HCT116 (cell line): ENCODE measurements around a stretch of chr2.

- RRBS: no CpG with 5 or more reads among the region's 3 CpGs
Observed at GRCh38 chr2:111127123-111127688, 6.5 kb downstream of the BCL2L11 start.

DNA sequence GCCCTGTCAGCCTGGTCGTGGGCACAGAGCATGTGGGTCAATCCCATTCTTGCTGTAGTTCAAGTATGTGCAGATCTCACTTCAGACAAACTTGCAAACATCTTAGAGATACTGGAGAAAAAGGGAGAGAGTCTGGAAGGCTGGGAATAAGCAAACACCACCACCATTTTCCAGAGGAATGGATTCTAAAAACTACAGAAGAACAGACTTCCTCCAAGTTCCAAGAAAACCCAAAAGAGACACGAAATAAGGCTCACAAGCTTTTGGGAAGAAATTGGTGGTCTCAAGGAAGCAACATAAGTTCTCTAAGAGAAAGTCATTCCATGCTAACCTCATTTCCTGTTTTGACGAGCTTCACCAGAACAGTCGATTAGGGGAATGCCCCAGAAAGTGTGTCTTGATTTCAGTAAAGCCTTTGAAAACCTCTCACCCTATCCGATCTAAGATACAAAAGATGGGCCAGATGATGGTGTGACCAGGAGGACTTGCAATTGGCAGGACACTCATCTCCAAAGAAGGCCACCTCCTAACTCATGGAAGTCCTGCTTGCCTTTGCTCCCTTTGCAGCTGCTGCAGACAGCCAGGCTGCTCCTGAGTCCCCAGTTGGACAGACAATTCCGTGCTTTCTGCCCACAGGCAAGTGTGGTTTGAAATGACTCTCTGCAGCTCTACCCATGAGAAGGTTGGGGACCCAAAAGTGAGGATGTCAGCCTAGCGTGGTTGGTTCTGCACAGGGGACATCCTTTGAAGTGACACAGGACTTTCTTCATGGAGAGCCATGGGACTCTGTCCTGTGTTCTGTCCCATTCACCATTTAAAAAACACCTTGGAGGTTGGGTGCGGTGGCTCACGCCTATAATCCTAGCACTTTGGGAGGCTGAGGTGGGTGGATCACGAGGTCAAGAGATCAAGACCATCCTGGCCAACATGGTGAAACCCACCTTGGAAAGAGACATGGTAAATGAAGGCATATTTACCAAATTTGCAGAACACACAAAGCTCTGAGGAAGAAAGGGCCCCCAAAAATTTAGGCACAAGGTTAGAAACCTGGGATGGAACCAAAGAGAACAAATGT is 304.2 kb downstream of the BCL2L11 start:
- RRBS: no CpG with 5 or more reads among the region's 10 CpGs

DNA sequence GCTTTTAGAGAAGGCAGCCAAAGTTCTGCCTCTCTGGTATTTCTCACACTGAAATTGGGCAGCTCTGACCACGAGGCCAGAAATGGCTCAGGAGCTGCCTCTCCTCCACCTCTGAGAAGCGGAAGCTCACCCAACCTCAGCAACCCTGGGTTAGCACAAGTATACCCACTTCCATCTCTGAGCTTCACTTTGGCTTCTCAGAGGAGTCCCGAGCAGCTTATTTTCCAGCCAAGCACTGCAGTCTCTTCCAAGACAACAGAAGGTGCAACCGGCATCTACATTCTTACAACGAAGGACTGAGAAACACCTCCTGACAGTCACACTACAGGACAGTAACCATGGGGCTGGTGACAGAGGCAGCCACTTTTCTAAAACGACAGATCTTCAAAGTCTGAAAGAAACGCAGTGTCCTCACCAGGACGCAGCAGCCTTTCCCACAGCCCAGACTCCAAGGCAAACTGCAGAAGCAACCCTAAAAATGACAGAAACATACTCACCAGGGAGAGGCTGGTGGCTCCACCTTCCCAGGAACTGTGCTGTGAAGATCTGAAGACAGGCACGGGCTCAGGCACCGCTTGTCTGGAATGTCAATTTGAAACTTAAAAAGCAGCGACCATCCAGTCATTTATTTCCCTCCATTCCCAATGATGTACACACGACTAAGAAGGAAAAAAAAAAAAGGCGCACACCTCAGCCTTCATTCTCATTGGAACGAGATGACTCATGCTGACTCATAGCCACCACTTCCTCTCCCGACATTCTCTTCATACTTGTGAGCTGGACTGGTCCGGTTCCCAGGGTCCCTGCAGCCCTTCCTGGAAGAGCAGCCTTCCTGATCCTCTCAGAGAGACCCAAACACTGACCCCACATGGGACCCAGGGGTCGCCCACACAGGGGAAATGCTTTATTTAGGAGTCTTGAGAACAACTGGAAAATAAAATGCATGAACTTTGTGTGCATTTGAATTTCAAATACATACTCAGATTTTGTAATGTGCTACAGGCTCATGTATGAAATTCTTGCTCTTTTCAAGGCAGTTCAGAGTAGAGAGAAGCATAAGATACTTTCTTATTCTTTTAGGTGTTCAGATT is 374.0 kb downstream of the BCL2L11 start:
- RRBS: no CpG with 5 or more reads among the region's 17 CpGs

DNA sequence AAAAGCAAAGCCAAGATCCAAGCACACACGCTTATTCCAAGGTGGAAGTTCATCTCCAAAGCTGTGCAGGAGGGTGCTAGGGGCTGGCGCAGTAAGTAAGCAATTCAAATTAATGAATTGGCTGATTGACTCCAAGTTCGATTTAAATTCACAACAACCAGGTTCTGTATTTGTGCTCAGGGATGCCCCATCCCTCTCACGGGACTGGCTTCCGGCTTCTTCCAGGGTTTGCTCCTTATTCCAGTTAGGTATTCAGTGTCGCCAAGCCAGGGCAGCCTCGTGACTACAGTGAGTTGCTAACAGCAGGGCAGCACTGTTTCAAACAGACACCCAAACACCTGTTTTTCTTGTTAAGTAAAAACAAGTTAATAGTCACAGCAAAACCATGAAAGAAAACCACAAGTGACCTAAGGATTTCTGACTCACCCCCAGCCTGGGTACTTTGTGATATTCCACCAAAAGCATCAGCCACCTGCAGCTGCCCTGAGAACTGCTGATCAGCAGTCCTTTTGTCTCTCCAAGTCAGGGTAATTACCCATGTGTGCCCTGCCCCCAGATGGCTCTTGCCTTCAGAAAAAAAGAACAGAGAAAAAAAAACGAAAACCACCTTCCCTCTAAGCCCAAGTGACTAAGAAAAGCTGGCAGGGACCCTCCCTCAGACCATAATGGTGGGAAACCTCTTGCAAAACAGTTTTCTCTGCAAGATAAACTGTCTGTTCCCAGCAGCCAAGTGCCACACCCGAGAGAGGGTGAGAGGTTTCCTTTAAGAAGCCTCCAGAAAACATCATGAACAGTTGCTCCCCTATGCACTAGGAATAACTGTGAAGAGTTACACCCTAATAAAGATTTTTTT is 178.2 kb downstream of the ANAPC1 start:
- RRBS: no CpG with 5 or more reads among the region's 9 CpGs

DNA sequence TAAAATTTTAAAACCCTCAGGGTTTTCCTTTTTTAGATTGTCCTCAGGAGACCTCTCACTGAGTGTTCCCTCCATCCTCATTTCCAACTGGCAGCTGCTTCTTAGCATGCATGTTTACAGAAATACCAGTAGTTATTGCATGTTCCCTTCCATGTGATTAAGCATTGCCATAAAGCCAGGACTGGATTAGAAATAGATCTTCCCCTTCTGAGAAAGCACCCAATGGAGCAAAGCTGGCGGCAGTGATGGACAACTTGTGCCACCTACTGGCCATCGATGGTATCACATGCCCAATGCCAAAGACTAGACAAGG is 147.8 kb downstream of the ANAPC1 start:
- RRBS: no CpG with 5 or more reads among the region's 2 CpGs

- RRBS: no CpG with 5 or more reads among the region's 7 CpGs
Observed at GRCh38 chr2:111880628-111881164, 3.3 kb downstream of the ANAPC1 start.

DNA sequence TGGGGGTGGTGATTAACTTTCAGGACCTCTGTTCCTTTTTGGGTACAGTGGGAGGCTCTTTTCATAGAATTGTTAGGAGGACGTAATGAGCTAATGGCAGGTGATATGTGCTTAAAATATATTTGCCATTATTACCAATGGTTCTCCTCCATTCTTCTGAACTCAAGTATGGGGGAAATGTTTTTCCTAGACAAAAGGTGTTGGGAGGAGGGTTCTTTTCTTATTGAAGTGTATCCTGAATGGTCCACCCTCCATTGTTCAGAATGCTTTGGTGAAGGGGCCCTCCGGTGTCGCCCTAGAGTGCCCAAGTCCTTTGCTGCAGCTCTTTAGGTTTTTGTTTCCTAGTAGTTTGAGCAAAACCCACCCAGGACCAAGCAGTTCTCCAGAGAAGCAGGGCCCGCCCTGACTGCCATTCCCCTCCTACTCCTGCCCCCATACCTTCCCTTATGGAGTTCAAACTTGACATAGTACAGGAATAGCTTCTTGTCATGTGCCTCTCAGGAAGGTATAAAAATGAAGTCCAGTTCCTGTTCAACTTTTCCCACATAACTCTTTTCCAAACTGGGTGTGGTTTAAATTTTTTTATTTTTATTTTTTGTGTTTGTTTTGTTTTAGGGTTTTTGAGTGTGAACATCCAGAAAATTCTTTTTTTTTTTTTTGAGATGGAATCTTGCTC is 5.5 kb downstream of the MERTK start:
- RRBS: no CpG with 5 or more reads among the region's 4 CpGs

DNA sequence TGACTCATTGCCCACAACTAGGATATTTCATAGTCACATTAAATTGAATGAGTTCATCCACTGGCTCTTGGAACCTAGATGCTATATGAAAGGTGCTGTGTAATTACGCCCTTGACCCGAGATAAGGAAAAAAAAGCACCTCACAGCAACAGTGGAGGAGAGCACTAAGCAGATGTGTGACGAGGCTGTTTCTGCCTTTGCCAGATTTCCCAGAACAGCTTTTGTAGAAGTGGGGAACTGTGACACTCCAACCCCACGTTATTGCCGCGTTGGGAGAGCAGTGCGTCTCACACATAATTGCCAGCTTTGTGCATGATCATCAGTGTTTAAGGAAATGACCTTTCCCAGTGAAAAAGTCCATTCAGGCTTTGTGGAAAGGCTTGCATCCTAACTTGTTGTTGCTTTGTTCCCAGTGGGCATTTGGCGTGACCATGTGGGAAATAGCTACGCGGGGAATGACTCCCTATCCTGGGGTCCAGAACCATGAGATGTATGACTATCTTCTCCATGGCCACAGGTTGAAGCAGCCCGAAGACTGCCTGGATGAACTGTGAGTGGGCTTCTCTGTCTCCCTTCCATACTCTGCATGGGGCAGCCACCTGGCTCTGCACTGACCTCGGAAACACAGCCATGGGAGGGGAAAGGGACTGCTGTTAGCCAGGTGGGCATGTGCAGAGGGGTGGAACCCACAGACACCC is 33.1 kb upstream of the TMEM87B start:
- RRBS: no CpG with 5 or more reads among the region's 12 CpGs

- RRBS: no CpG with 5 or more reads among the region's 7 CpGs
Observed at GRCh38 chr2:112154616-112155305, 16.6 kb downstream of the FBLN7 start.

GRCh38 chr2:112159373-112159890 is 21.2 kb downstream of the FBLN7 start:
- RRBS: no CpG with 5 or more reads among the region's 30 CpGs

DNA sequence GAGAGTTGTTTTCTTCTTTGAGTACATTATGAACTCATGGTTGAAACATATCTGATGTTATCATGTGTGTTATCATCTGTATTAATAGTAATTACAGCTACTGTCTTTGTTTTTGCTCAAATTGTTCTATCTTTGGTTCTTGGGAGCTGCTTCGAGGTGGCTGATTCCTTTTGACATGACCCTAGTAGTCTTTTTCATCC is 52.2 kb downstream of the FBLN7 start:
- RRBS: no CpG with 5 or more reads among the region's 1 CpG

DNA sequence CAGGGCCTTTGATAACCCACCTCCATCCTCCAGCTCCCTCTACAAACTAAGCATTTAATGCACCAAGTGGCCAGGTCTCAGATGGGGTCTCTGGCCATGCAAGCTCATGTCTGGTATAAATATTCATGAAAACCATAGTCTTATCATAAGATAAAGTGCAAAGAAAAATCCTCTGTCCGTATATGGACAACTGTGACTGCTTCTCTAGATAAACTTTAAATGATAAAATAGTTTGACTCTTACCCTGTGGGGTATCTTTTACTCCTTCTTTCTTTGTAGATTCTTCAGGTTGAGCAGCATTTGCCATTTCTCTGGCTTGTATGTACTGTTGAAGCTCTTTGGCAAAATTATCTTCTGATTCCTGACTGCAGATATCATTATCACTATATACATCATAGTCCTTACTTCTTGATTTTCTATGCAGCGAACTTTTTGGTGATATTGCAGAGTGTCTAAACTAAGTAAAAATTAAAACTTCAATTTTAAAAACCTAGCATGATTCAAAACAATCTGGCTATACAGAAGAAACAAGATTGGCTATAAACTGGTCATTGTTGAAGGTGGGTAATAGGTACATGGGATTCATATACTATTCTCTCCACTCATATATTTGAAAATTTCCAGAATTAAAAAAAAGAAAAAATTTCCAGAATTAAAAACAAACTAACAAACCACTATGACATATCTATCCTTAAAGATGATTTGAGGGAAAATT is 16.6 kb downstream of the ZC3H8 start:
- RRBS: no CpG with 5 or more reads among the region's 2 CpGs

GRCh38 chr2:112259376-112259766 is 4.5 kb upstream of the ZC3H8 start:
- RRBS: no CpG with 5 or more reads among the region's 10 CpGs

GRCh38 chr2:112280449-112280826 is 5.0 kb downstream of the ZC3H6 start:
- RRBS: no CpG with 5 or more reads among the region's 2 CpGs

- RRBS: no CpG with 5 or more reads among the region's 2 CpGs
Observed at GRCh38 chr2:112280827-112281985, 5.8 kb downstream of the ZC3H6 start.

GRCh38 chr2:112493796-112494480 is 12.0 kb downstream of the TTL start:
- RRBS: no CpG with 5 or more reads among the region's 10 CpGs

DNA sequence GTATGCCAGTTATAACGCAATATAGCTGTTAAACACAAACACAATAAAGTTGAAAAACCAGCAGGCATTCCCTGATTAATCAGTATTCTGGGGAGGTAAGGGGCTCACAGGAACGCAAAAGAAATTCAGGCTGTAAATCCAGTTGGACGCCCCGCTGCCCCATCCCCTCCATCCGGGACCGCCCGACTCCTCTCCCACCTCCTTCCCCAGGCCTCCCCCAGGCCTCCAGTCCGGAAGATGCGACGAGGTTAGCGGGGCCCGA is 654 bp upstream of the POLR1B start:
- RRBS: 3% methylated on average over 8 of the region's 12 CpGs

DNA sequence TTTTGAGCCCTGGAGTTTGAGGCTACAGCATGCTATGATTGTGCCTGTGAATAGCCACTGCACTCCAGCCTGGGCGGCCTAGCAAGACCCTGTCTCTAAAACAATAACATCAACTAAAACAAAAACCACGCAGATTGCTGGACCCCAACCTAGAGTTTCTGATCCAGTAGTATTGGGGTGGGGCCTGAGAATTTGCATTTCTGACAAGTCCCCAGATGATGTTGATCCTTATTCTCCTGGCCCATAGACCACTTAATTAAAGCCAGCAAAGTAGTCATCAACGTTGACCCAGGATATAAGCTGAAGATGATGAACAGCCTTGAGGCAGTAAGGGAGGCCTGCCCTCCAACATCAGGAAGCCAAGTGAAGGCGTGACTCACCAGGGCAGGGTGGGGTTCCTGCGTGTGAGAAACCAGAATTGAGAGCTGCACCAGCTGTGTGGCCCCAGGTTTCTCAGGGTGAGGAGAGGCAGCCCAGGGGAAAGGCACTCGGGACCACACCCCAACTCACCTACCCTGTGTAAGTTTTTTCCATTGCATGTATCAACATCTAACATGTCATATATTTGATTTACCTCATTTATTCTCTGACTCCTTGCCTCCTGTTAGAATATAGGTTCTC is 21.4 kb upstream of the SLC20A1 start:
- RRBS: no CpG with 5 or more reads among the region's 6 CpGs

- RRBS: 2% methylated on average over 32 of the region's 54 CpGs
Observed at GRCh38 chr2:112644949-112645781, 574 bp upstream of the SLC20A1 start.